ENCODE measurements around the gene GALNT16.

DNA sequence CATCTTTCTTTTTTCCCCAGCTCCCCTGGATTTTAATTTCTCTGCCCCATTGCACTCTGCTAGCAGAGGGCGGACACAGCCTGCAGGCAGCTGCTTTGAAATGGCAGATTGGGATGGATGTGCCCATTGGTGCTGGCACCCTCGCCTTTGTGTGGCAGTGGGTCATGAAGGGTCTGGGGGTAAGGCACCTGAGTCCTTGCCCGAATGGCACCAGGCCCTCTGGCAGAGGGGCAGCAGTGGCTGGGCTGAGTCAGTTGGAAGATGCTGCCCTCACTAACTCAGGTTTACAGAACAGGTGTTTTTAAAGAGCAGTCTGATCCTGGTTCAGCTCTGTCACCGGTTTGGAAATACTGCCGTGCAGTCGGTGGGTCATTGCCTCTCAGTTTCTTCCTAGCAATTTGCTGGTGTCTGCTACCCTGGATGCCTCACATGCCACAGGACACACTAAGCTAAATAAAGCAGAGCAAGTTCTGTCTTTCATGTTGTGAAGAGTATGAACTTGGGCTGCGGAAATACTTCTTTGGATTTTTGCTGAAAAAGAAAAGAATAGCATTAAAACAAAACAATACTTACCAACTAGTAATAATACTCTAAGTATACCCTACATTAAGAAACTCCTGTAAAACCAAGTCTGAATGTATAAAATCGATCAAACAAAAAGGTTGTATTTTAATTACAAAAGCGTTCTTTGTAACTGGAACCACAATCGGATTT is 429.4 kb downstream of the RAD51B start:
CAGE:
- cytosol, long polyA minus RNA, result no peak
- cytosol, long polyA plus RNA, result no peak
- long polyA plus RNA, result no peak
- nucleus, long polyA minus RNA, result no peak
- nucleus, long polyA plus RNA, result no peak

GRCh38 chr14:68307843-68308239 is 485.0 kb downstream of the ZFP36L1 start:
CAGE:
- cytosol, long polyA minus RNA, result no peak
- cytosol, long polyA plus RNA, result no peak
- long polyA plus RNA, result no peak
- nucleus, long polyA minus RNA, result no peak
- nucleus, long polyA plus RNA, result no peak

GRCh38 chr14:68449359-68449963 is 343.4 kb downstream of the ZFP36L1 start:
CAGE:
- cytosol, long polyA minus RNA, result no peak
- cytosol, long polyA plus RNA, result no peak
- long polyA plus RNA, result no peak
- nucleus, long polyA minus RNA, result no peak
- nucleus, long polyA plus RNA, result no peak

DNA sequence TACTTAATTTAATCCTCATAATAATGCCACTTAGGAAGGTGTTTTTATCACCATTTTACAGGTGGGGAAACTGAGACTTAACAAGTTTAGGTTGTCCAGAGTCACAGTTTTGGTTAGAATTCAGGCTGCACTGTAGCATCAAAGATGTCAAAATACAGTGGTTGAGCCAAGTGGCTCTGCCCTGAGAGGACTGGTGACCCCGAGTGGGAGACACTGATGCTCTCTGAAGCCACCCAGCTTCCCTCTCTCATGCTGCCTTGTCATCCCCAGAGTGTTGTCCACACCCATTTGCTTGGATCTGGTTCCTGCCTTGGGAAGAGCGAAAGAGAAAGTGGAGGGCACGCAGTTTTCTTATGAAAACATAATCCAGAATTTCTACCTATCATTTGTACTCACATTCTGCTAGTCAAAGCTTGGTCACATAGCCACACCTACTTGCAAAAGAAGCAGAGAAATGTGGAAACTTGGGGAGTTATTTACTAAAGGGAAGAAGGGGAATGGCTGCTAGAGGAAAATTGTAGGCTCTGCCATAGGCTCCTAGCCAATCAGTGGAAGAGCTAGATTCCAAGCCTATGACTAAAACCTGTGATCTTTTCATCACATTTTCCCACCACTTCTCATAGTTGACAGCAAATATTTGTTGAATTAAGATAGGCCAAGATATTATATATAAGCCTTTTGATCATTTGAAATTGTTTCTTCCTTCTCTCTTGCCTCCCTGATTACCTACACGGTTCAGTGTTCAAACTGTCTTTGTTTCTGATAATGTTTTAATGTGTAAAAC is 326.4 kb downstream of the ZFP36L1 start:
CAGE:
- cytosol, long polyA minus RNA, result no peak
- cytosol, long polyA plus RNA, result no peak
- long polyA plus RNA, result no peak
- nucleus, long polyA minus RNA, result no peak
- nucleus, long polyA plus RNA, result no peak

GRCh38 chr14:68476135-68477470 is 316.3 kb downstream of the ZFP36L1 start:
CAGE:
- cytosol, long polyA minus RNA, result no peak
- cytosol, long polyA plus RNA, result no peak
- long polyA plus RNA, result no peak
- nucleus, long polyA minus RNA, result no peak
- nucleus, long polyA plus RNA, result no peak

CAGE:
- cytosol, long polyA minus RNA, result no peak
- cytosol, long polyA plus RNA, result no peak
- long polyA plus RNA, result no peak
- nucleus, long polyA minus RNA, result no peak
- nucleus, long polyA plus RNA, result no peak
Observed at GRCh38 chr14:68526393-68527185, 266.3 kb downstream of the ZFP36L1 start.

DNA sequence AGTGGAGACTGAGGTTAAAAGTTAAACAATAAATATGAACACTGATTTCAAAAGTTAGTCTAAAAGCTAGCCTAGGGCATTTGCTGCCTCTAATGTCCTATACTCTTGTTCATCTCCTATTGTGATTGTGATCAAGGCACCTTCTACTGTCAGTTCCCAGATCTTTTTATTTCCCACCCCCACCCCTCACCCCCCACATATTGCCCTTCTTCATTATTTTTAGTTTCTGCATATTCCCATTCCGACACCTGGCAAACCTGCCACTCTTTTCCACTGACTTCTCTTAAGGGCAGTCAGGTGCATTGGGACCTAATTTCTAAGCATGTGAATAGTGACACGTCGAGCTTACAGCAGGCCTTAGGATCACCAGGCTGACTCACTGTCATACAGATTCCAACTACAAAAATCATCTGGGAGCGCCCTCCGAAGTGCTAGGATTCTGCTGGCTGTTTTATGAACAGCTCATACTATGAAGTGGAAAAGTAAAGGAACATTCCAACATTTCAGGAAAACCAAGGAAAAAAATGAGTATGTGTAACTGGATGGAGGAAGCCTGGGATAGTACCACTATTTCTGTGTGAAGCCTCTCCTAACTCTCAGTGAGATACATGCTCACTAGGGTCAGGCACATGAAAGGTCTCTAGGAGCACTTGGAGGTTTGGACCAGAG is 257.5 kb downstream of the ZFP36L1 start:
CAGE:
- cytosol, long polyA minus RNA, result no peak
- cytosol, long polyA plus RNA, result no peak
- long polyA plus RNA, result no peak
- nucleus, long polyA minus RNA, result no peak
- nucleus, long polyA plus RNA, result no peak

GRCh38 chr14:68564081-68564760 is 228.6 kb downstream of the ZFP36L1 start:
CAGE:
- cytosol, long polyA minus RNA, result no peak
- cytosol, long polyA plus RNA, result no peak
- long polyA plus RNA, result no peak
- nucleus, long polyA minus RNA, result no peak
- nucleus, long polyA plus RNA, result no peak

CAGE:
- cytosol, long polyA minus RNA, result no peak
- cytosol, long polyA plus RNA, result no peak
- long polyA plus RNA, result no peak
- nucleus, long polyA minus RNA, result no peak
- nucleus, long polyA plus RNA, result no peak
Observed at GRCh38 chr14:68621380-68621950, 171.4 kb downstream of the ZFP36L1 start.

CAGE:
- cytosol, long polyA minus RNA, result no peak
- cytosol, long polyA plus RNA, result no peak
- long polyA plus RNA, result no peak
- nucleus, long polyA minus RNA, result no peak
- nucleus, long polyA plus RNA, result no peak
Observed at GRCh38 chr14:68626359-68626712, 166.5 kb downstream of the ZFP36L1 start.

DNA sequence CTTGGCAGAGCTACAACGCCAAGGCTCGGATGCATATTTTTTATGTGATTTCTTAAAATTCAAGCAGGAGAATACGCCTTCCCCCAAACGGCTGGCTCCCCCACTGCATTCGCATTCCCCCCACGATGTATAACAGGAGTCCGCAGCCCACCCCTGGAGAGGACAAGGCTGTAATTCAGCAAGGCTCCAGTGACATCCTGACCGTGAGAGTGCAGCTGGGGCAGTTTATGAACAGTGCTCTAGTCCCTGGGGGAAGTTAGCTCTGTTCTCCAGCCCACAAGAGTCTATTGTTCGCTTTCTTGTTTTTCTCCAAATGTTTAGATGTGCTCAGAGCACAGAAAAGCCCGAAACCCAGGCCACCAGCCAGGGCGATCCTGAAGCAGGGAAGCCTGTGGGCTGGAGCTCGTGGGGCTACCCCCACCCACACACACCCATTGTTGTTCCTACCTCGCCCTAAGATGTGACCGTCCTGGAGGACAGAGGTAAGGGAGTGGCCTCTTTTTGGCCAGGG is 159.5 kb downstream of the ZFP36L1 start:
CAGE:
- cytosol, long polyA minus RNA, result no peak
- cytosol, long polyA plus RNA, result no peak
- long polyA plus RNA, result no peak
- nucleus, long polyA minus RNA, result no peak
- nucleus, long polyA plus RNA, result no peak

GRCh38 chr14:68711227-68712168 is 81.4 kb downstream of the ZFP36L1 start:
CAGE:
- cytosol, long polyA minus RNA, result no peak
- cytosol, long polyA plus RNA, result no peak
- long polyA plus RNA, result no peak
- nucleus, long polyA minus RNA, result no peak
- nucleus, long polyA plus RNA, result no peak

GRCh38 chr14:68734124-68734622 is 58.7 kb downstream of the ZFP36L1 start:
CAGE:
- cytosol, long polyA minus RNA, result no peak
- cytosol, long polyA plus RNA, result no peak
- long polyA plus RNA, result no peak
- nucleus, long polyA minus RNA, result no peak
- nucleus, long polyA plus RNA, result no peak

DNA sequence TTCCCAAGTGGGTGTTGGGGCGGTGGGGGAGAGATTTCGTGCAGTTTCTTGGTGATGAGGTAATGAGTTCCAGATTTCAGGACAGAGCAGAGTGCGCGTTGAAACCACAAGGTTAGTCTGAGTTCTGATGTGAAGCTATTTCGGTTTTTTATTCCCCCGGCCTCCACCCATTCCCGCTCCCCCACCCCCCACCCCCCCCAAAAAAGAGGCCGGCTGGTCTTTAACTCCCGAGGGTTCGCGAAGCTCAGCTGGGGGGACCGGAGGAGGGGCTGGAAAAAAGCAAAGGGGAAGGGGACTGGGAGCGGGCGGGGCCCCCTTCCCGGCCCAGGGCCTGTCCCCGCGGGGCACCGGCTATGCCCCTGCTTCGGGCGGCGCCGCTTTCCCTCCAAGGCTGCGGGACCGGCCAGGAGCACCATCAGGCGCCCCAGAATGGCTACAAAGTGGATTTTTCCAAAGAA is 2.3 kb upstream of the ZFP36L1 start:
CAGE:
- cytosol, long polyA minus RNA, result no peak
- cytosol, long polyA plus RNA, result no peak
- long polyA plus RNA, result no peak
- nucleus, long polyA minus RNA, result no peak
- nucleus, long polyA plus RNA, result no peak

CAGE:
- cytosol, long polyA minus RNA, result no peak
- cytosol, long polyA plus RNA, result no peak
- long polyA plus RNA, result no peak
- nucleus, long polyA minus RNA, result no peak
- nucleus, long polyA plus RNA, result no peak
Observed at GRCh38 chr14:68843148-68844394, 50.7 kb upstream of the ZFP36L1 start.

DNA sequence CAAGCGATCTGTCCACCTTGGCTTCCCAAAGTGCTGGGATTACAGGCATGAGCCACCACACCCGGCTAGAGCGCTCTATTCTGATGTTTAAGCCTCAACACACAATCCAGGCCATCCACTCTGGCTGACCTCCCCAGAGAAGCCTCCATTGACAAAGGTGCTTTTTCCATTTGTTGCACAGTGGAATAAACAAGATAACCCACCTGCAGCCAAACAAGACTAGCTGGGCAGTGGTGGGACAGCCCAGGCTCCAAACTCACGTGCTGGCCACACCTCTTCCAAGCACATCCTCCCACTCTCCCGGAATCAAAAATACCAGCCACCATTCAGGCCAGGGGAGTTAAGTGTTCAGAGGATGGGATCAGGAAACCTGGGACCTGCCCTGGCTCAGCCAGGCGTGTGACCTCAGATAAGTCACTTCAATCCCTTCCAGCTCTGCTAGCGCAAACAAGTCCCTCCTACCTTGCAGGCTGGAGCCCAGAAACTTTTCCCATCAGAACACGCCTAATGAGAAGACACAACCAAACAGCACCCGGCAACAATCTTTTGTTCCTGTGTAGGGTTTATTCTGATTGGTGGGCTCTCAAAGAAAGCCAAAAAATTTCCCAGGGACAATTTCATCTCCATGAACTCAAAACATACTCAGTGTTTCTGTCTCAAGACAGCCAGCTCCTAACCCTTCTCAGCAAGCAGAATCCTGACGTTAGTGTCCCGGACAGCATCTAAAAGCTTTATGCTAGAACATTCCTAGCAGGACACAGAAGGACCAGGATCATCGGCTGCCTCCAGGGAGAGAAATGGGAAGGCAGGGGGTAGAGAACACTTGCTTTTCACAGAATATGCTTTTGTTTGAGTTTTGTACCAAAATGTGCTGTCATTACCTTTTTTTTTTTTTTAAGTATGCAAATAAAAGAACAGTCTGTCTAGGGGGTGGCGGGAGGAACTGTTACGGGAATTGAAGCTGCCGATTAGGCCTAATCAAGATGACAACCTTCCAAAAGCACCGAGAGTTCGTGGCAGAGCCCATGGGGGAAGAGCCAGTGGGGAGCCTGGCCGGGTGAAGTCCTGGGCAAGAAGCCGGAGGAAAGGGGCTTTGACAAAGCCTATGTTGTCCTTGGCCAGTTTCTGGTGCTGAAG is 43.1 kb downstream of the ACTN1 start:
CAGE:
- cytosol, long polyA minus RNA, result no peak
- cytosol, long polyA plus RNA, result no peak
- long polyA plus RNA, result no peak
- nucleus, long polyA minus RNA, result no peak
- nucleus, long polyA plus RNA, result no peak

DNA sequence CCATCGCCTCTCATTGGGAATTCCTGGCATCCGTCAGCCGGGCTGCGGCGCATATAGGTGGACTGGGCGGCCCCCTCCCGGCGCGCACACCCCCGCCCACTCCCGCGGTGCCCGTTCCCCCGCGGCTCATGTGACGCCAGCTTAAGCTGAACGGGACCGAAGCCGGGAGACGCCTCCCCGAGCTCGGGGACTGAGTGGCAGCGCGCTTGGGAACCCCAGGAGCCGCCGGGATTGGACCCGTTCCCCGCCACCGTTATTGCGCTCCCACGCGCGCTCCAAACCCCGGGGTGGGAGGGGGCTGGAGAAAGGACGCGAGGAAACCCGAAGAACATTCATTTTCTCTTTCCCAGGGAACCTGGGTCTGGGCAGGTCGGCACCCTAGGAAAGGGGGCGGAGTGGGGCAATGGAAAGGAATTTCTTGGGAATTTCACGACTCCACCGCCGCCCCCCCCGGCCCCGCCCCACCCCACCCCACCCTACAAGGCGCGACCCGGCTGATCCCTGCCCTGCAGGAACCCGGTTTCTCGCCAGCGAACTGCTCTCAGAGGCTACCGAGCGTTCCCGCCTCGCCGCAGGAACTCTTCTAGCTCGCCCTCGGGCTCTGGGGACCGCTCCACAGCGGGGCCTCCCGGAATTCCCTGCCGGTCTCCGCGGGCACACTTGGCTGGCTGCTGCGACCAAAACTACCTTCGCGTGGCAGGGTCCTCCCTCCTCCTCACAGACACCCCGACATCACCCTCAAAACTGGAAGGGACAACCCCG is 495 bp upstream of the ACTN1 start:
CAGE:
- cytosol, long polyA minus RNA, result no peak
- cytosol, long polyA plus RNA, result no peak
- long polyA plus RNA, result no peak
- nucleus, long polyA minus RNA, result no peak
- nucleus, long polyA plus RNA, result no peak

DNA sequence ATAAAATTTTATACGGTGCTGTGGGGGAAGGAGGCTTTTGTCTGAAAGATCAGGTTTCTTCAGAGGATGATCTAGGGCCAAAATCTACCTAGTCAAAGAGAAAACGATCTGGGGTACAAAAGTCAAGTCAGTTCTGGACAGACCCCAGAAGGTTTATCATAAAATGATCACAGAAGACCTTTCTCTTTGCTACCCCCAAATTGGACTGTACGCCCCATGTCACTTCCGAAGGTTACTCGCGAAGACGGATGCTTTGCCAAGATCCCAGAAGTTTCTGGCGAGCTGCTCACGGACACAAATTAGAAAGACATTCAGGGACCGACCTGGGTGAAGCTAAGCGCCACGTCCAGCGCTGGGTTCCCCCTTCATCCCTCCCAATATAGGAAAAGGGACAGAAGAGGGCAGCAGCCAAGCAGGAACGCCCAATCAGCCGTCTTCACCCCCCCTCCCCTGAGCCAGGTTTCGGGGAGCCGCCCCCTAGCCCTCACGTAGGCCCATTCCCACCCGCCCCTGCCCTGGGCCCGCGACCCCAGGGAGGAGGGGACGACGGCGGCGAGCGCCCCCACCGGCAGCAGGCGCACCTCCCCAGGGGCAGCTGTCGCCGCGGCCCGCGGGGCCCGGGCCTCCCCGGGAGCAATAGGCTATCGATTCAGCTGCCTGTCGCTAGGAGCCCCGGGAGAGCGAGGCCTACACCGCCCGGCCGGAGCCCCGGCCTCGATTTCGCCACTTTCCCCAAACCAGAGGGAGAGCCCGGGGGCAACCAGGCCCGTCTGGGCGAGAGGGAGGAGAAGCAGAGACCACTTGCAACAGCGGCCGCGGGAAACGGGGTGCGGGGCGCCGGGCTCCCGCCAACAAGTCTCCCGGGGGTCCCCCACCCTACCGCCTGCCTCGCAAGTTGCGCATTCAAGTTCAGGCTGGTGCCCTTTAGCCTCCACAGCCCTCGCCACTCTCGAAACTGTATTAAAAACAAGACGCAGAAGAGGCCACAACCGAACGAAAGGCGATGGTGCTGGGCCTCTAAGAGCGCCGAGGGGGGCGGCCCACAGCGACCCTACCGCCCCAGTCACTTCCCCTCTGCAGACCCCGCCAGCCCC is 1.4 kb downstream of the DCAF5 start:
CAGE:
- cytosol, long polyA minus RNA, result no peak
- cytosol, long polyA plus RNA, result no peak
- long polyA plus RNA, result no peak
- nucleus, long polyA minus RNA, result no peak
- nucleus, long polyA plus RNA, result no peak

CAGE:
- cytosol, long polyA minus RNA, result no peak
- cytosol, long polyA plus RNA, result no peak
- long polyA plus RNA, result no peak
- nucleus, long polyA minus RNA, result no peak
- nucleus, long polyA plus RNA, result no peak
Observed at GRCh38 chr14:69259322-69260417, at the start of gene GALNT16. GALNT16 (plus strand) TSS chr14:69260158.

CAGE:
- cytosol, long polyA minus RNA, result no peak
- cytosol, long polyA plus RNA, result no peak
- long polyA plus RNA, result no peak
- nucleus, long polyA minus RNA, result no peak
- nucleus, long polyA plus RNA, result no peak
Observed at GRCh38 chr14:69316945-69317518, 57.1 kb downstream of the GALNT16 start.

Measured in keratinocyte (primary cell).